Metastatic Pancreatic Carcinoma in the Ovary (tissue), 1 donor: ENCODE measurements around a stretch of chr15.

GRCh38 chr15:31334750-31335371, 8.2 kb downstream of the KLF13 start:
- PRO-cap, result no peak

GRCh38 chr15:31352111-31352704, 25.6 kb downstream of the KLF13 start:
- PRO-cap, result no peak

DNA sequence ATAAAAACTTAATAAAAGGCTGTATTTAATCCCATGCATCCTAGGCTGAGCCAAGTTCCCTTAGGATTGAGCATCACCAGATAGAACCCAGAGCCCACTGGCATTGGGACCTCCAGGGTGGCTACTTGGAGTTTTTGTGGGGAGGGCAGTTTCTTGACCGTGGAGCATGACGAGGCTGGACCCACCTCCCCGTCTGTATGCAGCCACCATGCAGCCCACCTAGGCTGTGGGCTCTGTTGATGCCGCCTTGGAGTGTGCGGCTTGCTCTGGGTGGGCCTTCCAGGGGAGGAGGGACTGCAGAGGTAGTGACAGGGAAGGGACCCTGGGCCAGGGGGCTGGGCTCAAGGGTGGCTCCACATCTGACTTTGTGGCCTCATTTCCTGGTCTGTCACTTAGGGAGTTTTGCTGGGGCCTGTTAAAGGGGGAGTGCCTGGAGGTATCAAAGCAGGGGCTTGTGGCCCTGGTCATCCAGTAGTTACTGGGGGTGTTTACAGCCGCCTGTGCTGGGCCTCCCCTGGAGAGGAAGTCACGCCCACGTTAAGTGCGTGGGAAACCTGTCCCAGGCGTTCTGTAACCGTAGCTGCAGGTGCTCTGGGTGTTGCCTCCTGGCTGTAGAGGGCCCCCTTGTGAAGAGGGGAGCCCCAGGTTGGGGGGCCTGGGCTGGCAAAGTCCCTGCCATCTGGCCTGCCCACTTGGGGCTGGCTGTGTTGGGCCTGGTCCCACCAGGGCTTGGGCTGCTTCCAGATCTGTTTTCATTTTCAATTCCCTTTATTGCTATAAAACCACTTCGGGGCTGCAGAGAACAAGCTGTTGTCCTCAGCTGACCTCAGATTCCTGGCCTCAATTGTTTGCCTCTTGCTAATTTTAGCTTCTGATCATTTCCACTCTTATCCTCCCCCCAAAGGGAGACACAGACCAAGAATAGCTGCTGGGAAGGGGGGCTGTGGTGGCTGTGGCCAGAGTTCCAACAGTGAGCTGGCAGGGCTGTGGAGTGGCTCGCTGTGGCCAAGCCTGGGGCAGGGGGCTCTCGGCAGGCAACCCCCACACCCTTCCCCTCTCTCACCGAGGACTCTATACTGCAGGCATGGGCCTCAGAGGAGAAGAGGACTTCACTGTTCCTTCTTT, 26.5 kb downstream of the KLF13 start:
- PRO-cap, result no peak

DNA sequence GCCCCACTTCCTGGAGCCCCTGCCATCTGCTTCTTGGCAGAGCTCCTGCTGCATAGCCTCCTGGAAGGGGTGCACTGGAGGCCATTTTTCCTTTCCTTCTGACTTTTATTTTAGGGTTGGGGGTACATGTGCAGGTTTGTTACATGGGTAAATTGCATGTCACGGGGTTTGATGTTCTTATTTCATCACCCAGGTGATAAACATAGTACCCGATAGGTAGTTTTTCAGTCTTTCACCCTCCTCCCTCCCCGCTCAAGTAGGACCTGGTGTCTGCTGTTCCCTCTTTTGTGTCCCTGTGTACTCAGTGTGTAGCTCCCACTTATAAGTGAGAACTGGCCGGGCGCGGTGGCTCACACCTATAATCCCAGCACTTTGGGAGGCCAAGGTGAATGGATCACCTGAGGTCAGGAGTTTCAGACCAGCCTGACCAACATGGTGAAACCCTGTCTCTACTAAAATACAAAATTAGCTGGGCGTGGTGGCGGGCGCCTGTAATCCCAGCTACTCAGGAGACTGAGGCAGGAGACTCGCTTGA, 29.4 kb downstream of the KLF13 start:
- PRO-cap, result no peak

DNA sequence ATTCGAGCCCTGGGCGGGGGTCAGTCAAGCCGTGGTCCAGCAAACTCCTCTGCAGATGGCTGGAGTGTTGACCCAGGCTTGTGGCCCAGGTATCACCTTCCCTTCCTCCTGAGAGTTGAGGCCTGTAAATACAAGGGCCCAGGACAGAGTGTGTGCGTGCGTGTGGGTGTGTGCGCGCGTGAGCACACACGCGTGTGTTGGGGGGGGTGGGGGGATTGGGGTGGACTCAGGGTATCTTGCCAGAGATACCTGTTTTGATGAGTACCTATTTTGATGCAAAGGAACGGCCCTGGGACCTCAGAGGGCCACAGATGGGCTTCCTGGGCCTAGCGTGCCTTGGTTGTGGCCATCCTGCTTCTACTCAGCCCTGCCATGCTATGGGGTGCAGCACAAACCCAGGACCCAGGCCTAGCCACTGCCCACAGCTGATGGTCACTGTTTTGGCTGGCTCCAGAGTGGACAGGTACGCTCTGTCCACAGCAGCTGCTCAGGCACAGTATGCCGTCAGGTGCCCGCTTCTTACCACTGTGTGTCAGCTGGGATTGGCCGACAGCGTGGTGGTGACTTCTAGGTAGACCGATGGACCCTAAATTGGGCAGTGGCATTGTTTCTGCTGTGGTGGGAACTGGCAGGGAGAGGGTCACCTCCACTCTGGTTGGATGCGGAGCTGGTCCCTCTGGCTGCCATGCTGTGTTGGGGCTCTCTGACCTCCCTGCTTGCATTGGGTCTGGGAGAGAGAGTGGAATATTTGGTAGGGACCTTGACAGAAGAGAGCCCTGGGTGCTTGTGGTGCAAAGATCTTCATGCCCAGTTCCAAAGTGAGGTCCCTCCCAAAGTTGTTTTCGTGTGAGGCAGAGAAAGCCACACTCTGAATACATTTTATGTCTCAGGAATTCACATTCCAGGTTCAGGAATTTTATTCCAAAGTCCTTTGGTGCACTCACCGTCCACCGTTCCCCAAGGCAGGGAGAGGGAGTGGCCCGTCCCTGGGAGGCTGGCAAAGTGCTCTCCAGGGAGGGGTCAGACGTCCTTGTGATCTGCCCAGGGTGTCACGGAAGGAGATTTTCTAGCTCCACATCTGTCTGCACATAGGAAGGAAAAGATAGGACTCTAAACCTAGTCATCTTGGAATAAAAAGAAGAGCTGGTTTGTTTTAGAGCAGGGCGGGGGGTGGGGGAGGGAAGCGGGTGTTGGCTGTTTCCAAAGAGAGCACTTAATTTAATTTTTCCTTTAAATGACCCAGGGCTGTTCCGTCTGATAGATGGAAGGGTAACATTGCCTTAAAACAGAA, 47.5 kb downstream of the KLF13 start:
- PRO-cap, result no peak

DNA sequence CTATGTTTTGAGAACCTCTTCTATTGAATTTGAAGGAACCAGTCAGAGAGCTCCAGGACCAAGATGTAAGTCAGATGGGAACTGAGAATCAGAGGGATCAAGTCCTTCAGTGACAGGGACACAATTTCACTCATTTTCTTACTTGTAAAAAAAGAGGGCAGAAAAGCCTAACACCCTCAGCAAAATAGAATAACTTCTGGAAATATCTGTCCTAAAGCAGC, 175.5 kb downstream of the KLF13 start:
- PRO-cap, result no peak

GRCh38 chr15:32029390-32029688, 976 bp upstream of the CHRNA7 start:
- PRO-cap, result unidirectional peak, plus-strand start at chr15:32029578

GRCh38 chr15:32342622-32343256, 60.4 kb downstream of the GOLGA8K start:
- PRO-cap, result no peak

DNA sequence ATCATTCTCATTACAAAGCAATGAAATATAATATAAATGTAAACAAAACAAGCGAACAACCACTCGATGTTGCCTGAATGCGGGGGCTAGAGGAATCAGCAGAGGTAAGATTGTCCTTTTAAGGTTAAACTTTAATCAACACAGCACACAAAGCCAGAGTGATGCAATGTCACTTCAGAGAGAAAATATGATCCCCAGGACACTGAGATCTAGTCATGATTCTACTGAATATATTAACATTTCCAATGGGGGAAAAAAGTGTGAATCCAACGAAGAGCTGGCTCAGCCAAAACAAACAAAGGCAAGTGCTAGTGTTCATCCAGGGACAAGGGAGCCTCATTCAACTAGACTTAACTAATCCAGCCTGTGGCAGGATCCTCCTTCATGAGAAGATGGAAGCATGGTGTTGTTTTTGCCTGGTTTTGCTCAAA, 35.7 kb downstream of the SCG5 start:
- PRO-cap, result no peak

- PRO-cap, result no peak
Observed at GRCh38 chr15:32684275-32684739, 33.5 kb upstream of the GREM1 start.

GRCh38 chr15:32773423-32774002, 55.7 kb downstream of the GREM1 start:
- PRO-cap, result no peak

- PRO-cap, result no peak
Observed at GRCh38 chr15:32800598-32801023, 82.8 kb downstream of the GREM1 start.

DNA sequence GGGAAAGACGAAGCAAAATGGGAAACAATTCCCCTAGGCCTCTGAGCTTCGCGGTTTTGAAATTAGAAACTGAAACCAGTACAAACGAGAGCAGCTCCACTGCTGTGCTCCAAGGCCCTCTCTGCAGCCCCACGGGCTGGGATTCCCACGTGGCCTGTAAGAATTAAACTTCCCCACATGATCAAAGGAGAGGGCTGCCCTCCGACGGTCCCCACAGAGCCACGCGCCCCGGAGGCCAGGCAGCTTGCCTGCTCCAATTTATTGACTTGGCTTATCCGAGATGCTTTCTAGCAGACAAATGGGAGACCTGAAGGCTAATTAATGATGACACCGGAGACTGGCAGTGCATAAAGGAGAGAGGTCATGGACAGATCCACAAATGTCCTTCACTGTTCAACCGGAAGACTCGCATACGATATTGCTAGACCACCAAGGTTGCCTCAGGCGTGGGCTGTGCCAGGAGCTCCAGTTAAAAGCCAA, 144.1 kb downstream of the GREM1 start:
- PRO-cap, result no peak

DNA sequence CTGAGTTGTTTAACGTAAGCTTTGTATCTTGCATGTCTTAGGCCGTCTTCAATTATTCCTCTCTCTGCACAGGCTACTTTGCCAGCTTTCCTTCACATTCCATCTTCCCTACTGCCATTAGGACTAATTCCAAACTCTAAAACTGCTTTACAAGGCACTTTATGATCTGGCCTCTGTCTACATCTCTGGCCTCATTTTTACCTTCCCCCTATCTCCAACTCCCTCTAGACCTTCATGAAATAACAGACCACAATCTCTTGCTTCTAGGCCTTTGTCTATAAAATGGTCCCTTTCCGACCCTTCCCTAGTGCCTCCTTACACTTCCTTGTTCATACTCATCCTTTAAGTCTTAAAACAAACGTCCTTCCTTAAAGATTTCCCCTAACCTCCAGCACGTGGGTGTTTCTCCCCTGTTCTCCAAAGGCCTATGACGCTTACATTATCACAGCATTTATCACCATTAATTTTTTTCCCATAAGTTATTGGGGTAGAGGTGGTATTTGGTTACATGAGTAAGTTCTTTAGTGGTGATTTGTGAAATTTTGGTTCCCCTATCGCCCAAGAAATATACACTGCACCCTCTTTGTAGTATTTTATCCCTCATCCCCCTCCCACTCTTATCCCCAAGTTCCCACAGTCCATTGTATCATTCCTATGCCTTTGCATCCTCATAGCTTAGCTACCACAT, 171.7 kb downstream of the GREM1 start:
- PRO-cap, result no peak

DNA sequence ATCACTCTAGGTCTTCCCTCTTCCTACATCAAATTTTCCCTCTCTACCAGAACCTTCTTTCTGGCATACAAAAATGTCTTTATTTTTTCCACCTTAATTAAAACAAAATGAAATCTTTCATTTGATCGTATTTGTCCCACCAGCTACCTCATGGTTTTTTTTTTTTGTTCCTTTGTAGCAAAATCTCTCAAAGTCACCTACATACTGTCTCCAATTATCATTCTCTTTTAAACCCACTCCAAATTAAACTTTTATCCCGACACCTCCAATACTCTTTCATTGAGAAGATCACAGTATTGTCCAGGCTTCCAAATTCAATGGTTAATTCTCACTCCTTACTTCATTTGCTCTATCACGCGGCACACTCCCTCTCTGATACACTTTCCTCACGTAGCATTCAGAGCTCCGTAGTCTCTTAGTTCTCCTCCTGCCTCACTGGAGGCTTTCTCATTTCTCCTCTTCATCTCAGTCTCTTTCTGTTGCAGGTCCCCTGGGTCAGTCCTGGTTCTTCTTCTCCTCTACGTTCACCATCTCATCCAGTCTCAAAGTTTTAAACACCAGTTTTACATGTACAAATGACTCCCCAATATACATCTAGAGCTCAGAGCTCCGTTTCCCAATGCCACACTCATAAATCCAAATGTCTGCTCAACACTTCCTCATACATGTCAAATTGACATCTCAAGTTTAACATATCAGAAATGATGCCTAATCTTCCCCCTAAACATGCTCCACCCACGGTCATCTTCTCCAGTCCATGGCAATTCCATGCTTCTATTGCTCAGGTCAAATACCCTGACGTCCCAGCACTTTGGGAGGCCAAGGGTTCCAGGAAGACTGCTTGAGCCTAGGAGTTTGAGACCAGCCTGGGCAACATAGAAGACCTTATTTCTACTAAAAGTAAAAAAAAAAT, 160.7 kb downstream of the FMN1 start:
- PRO-cap, result no peak

- PRO-cap, result no peak
Observed at GRCh38 chr15:33153925-33154433, 40.5 kb downstream of the FMN1 start.

DNA sequence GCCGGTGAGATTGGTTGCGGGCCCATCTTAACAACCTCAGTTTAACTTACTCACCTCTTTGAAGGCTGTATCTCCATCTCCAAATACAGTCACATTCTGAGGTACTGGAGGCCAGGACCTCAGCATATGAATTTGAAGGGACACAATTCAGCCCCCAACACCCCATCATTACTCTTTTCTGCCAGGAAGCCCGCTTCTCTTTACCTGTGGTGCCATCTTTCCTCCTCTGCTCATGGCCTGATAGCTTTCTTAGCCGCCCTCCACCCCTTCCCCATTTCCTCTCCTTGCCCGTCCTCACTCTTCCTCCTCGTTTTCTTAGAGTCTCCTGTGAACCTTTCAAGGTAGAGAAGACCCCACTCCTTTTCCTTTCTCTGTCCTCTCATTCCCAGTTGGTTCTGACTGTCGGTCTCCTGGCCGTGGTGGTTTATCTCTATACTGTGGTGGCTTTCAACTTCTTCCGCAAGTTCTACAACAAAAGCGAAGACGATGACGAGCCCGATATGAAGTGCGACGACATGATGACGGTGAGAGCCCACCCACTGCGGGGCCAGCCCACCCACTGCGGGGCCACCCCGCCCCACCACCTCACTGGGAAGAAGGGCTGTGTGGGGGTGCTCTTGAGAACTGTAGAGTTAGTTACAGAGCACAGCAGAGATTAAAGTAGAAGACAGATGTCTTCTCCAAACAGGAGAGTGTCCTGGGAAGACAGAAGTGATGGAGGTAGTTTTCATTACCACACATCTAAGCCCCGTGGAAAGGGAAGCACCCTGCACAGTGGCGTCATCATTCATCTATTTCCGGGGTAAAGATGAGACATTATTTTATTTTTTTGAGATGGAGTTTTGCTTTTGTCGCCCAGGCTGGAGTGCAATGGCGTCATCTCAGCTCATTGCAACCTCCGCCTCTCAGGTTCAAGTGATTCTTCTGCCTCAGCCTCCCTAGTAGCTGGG, 110.6 kb upstream of the CHRM5 start:
- PRO-cap, result no peak

GRCh38 chr15:33994061-33994495, 25.8 kb downstream of the CHRM5 start:
- PRO-cap, result no peak

GRCh38 chr15:34199580-34200171, 10.2 kb downstream of the KATNBL1 start:
- PRO-cap, result no peak

DNA sequence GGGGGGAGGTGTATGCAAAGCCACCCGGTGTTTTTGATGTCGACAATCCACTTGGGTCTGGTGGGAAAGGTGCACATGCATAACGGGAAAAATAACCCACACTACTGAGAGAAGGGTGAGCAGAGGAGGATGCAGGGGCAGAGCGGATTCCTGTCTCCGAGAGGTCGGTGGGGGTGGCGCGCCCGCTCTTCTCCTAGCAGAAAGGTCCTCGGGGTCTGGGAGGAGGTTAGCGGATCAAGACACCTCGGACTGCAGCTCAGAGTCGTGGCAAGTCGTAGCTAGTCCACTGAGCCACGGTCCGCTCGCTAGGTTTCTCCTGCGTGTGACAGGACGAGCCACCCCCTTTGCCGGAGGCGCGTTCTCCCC, 366 bp downstream of the SLC12A6 start:
- PRO-cap, result no peak